Measurements from ENCODE around the genes CNNM1, ABCC2 and HIF1AN.

- PRO-cap, result no peak
- RAMPAGE, long total RNA, 3 experiments, result no peak in any of the 3 experiments
Measured at GRCh38 chr10:97684381-97685504, 2.3 kb downstream of the AVPI1 start.

- PRO-cap, result no peak
- RAMPAGE, long total RNA, 3 experiments, result no peak in any of the 3 experiments
Measured at GRCh38 chr10:97742632-97743869, 6.1 kb downstream of the ZFYVE27 start.

DNA sequence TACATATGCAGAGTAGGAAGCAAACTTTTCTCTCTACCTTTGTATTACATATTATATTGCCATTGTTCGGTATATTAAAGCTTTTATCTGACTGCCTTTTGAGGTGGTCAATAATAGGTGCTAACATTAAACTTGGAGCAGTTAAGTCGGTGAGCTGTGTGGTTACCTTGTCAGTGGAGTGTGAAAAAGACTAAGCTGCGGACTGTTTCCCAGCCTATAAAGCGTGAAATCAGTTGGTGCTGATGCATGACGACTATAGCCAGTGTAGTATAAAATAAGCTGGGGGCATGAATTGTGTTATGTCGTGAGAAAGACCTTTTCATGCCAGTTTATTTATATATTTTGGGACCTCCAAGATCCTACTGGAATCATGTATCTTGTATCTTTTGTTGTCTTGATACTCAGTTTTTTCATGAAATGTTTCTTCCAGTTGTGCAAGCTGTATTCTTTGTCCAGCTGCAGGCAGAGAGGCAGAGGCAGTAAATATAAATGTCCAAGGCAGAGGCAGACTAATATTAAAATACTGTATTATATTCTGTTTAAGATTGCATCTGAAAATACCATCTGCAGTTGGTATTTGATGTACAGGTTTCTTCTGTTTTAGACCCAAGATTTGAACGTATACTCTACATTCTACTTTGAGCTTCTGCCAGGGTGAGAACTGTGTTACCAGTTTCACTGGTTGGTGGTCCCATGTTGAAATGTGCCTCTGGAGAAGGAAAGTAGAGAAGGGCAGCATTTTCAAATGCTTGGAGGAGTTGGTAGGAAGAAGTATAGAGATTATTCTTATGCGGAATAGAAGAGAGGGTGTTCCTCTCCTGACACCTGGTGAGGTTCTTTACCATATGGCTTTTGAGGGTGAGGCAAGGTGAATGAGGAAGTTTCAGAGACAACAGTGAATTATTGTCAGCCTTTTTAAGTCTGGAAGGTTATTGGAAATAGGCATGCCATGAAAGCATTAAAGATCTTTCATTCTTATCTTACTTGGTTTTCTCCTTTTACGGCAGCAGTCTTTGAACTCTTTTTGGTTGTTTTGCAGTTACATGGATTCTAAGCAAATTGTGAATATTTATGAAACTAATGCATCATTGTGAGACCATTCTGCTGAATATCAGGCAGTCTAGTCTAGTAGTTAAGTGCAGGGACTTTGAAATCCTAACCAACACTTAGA is 34.1 kb downstream of the R3HCC1L start:
- PRO-cap, result no peak
- RAMPAGE, long total RNA, 3 experiments, result no peak in any of the 3 experiments

- PRO-cap, result no peak
- RAMPAGE, long total RNA, 3 experiments, result no peak in any of the 3 experiments
Measured at GRCh38 chr10:98274846-98275249, 6.9 kb upstream of the LOXL4 start.

DNA sequence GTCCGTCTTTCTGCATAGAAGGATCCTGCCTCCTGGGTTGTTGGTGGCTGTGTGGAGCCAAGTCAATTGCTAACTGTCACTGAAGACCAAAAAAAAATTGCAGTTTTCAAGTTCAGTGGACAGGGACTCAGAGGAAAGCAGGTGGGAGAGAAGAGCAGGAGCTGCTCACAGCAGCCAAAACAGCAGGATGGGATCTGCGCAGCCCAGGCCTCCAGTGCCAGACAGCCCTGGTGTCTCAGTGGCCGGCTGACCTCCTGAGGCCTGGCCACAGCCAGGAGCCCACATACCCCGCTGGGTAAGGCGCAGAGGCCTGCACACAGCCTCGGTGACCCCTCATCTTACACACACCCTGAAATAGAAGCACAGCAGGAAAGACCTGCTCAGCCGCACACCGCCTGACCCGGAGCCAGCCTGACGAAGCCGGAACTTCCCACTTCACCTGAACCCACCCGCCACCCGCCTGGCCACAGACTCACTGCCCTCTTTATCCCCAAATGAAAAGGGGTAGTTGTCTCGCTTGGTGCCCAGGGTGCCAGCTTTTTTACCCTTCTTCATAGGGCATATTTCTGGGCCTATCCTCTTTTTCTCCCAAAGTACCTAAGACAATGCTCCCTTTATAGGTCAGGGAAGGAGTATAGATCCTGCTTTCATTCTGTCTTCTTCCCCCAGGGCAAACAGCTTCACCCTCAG is 49.3 kb downstream of the PYROXD2 start:
- PRO-cap, result no peak
- RAMPAGE, long total RNA, 3 experiments, result no peak in any of the 3 experiments

DNA sequence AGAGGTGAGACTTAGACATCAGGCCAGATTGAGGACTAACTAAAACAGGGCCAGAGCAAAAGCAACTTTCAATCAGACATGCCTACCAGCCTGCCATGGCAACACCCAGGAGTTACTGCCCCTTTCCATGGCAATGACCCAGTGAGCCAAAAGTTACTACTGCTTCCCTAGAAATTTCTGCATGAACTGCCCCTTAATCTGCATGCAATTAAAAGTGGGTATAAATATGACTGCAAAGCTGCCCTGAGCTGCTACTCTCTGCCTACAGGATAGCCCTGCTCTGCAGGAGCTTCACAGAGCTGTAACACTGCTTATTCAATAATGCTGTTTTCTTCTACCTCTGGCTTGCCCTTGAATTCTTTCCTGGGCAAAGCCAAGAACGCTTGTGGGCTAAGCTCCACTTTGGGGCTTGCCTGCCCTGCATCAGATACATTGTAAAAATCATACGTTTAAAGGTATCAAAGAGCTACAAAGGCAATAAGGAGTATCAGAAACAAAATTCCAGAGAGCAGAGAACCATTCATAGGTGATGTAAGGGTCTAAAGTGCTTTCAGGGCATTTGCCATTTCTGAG is 24.9 kb upstream of the CNNM1 start:
- PRO-cap, result no peak
- RAMPAGE, long total RNA, 3 experiments, result no peak in any of the 3 experiments

GRCh38 chr10:99328908-99330063 is at the start of gene CNNM1:
TSS of gene CNNM1 (plus strand) at chr10:99329356.
- PRO-cap, result no peak
- RAMPAGE, long total RNA, 3 experiments, result no peak in any of the 3 experiments

DNA sequence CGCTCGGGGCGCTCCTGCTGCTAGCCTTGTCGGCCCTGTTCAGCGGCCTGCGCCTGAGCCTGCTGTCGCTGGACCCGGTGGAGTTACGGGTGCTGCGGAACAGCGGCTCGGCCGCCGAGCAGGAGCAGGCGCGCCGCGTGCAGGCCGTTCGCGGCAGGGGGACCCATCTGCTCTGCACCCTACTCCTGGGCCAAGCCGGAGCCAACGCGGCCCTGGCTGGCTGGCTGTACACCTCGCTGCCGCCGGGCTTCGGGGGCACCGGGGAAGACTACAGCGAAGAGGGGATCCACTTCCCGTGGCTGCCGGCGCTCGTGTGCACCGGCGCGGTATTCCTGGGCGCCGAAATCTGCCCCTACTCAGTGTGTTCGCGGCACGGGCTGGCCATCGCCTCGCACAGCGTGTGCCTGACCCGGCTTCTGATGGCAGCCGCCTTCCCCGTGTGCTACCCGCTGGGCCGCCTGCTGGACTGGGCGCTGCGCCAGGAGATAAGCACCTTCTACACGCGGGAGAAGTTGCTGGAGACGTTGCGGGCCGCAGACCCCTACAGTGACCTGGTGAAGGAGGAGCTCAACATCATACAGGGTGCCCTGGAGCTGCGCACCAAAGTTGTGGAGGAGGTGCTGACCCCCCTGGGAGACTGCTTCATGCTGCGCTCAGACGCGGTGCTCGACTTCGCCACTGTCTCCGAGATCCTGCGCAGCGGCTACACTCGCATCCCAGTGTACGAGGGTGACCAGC is 1.1 kb downstream of the CNNM1 start:
- PRO-cap, result no peak
- RAMPAGE, long total RNA, 3 experiments, result no peak in any of the 3 experiments

- PRO-cap, result no peak
- RAMPAGE, long total RNA, 3 experiments, result no peak in any of the 3 experiments
Measured at GRCh38 chr10:99527446-99528435, 5.0 kb upstream of the NKX2-3 start.

DNA sequence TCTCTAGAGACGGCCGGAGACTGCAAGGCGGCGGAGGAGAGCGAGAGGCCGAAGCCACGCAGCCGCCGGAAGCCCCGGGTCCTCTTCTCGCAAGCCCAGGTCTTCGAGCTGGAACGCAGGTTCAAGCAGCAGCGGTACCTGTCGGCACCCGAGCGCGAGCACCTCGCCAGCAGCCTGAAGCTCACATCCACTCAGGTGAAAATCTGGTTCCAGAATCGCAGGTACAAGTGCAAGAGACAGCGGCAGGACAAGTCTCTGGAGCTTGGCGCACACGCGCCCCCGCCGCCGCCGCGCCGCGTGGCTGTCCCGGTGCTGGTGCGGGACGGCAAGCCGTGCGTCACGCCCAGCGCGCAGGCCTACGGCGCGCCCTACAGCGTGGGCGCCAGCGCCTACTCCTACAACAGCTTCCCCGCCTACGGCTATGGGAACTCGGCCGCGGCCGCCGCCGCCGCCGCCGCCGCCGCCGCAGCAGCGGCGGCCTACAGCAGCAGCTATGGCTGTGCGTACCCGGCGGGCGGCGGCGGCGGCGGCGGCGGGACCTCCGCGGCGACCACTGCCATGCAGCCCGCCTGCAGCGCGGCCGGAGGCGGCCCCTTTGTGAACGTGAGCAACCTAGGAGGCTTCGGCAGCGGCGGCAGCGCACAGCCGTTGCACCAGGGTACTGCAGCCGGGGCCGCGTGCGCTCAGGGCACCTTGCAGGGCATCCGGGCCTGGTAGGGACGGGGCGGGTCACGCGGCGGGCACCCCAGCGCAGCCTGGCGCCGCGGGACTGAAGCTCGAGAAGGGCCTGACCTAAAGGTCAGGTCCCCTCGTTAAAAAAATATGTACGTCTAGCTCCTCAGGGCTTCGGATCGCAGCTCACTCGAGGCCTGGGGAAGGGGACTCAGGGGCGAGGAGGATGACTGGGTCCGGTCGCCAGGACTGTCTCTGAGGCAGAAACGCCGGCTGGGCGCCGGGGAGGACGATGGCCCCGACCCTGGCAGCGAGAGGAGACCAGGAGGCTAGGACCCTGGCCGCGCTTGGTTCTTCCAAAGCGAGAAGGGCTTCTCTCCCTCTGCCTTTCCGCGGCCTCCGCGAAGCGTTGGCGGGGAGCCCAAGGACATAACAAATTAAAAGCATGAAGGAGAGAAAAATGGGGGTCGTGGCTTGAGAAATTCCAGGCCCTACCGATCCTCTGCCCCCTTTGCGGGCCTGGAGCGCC is 2.7 kb downstream of the NKX2-3 start:
- PRO-cap, result no peak
- RAMPAGE, long total RNA, 3 experiments, result no peak in any of the 3 experiments

DNA sequence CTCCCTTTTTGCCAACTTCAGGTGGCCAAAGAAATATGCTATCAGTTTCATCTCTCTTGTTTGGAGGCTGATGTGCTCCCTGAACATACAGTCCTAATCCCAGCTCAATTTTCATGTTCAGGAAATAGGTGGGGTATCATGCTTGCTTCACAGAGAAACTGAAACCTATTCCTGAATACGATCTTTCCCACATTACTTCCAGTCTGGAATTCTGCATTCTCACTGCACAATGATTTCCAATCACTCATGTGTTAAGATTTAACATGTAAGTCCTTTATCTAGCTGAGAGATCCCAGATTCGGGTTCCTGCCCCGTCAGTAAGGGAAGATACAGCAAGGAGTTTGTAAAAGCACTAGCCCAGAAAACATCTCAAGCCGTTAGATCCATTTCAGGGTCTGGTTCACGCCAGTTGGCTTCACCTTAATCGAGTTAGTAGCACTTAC is 934 bp downstream of the SLC25A28 start:
- PRO-cap, result unidirectional peak, plus-strand start at position 174 of the sequence
- RAMPAGE, long total RNA, 3 experiments, result no peak in any of the 3 experiments

DNA sequence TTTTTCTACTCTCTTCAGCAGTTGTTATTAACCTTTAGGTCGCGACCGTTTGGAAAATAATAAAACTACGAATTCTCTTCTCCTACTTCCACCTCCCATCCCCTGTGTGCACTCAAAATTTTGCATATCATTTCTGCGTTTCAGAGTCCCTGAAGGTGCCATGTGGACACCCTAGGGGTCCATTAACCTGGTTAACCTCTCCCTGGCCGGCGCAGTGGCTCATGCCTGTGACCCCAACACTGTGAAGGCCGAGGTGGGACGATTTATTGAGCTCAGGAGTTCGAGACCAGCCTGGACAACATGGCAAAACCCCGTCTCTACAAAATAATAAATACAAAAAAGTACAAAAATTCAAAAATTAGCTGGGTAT is 1.6 kb upstream of the SLC25A28 start:
- PRO-cap, result no peak
- RAMPAGE, long total RNA, 3 experiments, result no peak in any of the 3 experiments

DNA sequence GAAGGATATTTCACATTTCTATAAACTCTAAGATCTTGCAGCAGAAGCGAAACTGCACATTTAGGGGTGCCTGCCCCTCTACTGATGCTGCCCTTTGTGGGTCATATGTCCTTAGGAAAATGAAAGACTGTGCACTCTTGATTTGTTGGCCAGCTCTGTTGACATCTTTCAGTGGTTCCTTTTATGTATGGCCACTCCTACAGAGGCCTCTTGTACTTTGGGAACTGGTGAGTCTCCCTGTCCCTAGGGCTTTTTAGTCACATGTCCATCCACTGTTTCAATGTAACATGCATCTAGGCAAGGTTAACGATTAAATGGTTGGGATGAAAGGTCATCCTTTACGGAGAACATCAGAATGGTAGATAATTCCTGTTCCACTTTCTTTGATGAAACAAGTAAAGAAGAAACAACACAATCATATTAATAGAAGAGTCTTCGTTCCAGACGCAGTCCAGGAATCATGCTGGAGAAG is at the start of gene ABCC2:
ABCC2 (plus strand) TSS at position 256 of the 472 bp plus-strand sequence.
- PRO-cap, result no peak
- RAMPAGE, long total RNA, 3 experiments, result no peak in any of the 3 experiments

DNA sequence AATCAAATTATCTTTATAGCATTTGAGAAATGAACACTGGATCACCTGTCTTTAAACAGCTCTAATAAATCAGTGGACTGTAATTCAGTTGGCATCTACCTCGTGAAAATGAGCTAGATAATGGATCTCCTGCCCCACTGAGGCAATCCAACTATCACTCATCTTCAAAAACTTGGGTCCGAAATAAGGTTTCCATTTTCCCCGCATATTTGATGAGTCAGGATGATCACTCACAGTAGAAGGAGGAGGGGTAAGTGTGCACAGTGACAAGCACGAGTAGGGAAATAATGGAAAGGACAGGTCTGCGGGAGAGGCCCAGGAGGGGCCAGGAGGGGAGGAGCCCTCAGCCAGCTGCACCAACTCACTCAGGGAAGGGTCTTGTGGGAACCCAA is 2.6 kb downstream of the ABCC2 start:
- PRO-cap, result no peak
- RAMPAGE, long total RNA, 3 experiments, result no peak in any of the 3 experiments

DNA sequence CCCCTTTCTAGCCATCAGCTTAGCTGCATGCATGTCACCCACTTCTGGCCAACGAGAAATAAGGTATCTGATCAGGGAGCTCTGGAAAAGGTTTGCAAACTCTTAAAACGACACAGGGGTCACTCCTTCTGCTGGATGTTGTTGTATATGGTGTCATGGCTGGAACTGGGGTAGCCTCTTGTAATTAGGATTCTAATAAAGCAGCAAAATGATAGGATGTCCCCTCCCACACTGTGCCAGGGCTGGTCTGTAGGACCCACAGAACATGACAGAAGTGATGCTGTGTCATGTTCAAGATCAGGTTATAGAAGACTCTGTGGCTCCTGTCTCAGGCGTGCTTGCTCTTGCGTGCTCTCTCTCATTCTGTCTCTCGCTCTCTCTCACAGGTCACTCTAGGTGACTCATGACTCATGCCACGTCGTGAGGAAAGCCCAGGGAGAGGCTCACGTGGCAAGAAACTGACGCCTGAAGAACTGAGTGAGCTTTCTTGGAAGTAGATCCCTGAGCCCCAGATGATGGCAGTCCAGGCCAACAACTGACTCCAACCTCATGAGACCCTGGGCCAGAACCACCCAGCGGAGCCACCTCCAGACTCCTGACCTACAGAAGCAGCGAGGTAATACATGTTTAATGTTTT is 103.4 kb downstream of the DNMBP start:
- PRO-cap, result unidirectional peak, minus-strand start at position 365 of the sequence
- RAMPAGE, long total RNA, 3 experiments, result no peak in any of the 3 experiments

DNA sequence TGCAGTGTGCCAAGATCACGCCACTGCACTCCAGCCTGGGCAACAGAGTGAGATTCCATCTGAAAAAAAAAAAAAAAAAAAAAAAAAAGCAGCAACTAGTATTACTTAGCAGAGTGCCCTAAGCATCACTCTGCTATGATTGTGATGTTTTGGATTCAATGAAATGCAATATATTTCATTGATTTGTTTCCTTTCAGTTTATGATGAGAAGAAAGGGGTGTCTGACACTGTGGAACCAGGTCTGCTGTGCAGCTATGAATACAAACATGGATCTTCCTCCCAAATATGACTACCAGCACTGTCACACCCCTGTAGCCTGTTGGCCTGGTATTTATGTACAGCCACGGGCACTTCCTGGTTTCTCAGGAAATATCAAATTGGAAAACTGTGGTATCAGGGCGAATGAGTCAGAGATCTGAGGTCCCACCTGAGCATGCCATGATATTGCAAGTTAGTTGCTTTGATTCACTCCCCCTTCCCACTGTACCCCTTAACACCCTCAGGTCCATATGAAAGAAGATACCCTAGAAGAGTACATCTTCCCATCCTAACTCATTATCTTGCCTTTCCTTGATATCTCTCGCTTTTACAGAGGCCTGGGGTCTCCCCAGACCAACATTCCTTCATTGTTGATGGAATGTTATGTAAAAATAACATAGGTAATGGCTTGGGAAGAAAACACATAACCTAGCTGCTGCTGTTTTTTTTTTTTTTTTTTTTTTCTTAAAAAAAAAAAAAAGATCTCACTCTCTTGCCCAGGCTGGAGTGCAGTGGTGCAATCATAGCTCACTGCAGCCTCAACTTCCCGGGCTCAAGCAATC is 87.7 kb downstream of the DNMBP start:
- PRO-cap, result no peak
- RAMPAGE, long total RNA, 3 experiments, result no peak in any of the 3 experiments

DNA sequence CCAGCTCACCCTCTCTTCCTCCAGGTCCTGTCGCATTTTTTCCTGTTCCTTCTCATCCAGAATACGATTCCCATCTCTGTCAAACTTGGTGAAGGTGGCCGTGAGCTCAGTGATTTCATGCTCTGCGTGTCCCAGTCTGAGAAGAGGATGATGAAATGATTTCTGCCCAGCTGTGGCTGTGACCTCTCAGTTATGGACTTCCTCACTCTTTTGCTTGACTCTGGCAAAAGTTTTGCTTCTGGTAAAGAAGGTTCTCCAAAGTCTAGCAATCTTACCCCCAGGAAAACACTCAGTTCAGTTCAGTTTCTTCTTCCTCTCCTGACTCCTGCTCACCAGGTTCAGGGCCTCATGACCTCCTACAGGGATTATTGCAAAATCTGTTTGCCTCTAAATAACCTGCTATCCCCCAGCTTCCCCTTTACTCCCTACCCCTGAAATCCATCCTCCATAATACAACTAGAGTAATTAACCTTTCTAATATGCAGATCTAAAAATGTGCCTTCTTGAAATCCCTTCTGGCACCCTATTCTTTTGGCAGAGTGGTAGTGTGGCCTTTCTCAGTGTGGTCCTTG is 4.9 kb upstream of the BLOC1S2 start:
- PRO-cap, result no peak
- RAMPAGE, long total RNA, 3 experiments, result no peak in any of the 3 experiments

- PRO-cap, result no peak
- RAMPAGE, long total RNA, 3 experiments, result no peak in any of the 3 experiments
Measured at GRCh38 chr10:100351997-100353144, 5.3 kb downstream of the SCD start.

- PRO-cap, result no peak
- RAMPAGE, long total RNA, 3 experiments, result no peak in any of the 3 experiments
Measured at GRCh38 chr10:100361140-100362176, 14.4 kb downstream of the SCD start.

DNA sequence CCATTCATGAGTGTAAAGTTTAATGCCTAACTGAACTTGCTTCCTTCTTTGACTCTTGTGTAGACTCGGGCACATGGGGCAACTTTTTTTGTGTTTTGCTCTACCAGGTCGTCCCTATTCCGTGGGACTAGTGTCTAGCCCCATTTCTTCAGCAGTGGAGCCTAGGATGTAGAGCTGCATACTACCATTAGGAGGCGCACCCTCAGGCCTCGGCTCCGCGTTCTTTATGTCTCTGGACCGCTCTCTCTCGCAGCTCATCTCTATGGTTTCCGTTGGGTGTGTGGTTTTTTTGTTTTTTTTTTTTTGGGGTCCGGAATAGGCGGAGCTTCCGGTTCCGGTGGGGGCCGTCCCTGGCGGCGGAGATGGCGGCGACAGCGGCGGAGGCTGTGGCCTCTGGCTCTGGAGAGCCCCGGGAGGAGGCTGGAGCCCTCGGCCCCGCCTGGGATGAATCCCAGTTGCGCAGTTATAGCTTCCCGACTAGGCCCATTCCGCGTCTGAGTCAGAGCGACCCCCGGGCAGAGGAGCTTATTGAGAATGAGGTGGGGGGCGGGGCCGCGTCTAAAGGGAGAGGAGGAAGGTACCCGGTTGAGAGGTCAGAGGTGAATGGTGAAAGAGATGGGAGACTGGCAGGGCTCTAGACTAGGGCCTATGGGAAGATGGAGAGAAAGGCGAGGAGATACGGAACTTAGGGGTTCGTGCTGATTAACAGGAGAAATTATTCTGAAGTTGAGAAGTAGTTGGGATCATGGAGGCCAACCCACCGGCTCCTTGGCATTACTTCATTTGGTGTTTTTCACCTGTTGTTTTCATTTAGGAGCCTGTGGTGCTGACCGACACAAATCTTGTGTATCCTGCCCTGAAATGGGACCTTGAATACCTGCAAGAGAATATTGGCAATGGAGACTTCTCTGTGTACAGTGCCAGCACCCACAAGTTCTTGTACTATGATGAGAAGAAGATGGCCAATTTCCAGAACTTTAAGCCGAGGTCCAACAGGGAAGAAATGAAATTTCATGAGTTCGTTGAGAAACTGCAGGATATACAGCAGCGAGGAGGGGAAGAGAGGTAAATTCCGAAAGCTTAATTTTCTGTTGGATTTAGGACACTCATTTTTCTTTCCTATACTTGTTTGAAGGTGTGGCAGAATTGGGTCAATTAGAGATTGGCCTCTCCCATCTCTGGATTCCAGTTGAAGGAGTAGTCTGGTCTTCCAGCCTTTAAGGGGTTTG is at the start of gene HIF1AN:
HIF1AN (plus strand) TSS at position 347 of the 1,229 bp plus-strand sequence.
- PRO-cap, result bidirectional peak, plus-strand start at position 347 of the sequence, minus-strand start at position 262 of the sequence
- RAMPAGE, long total RNA, 3 experiments, result start-site peak on the plus strand in 3 of 3 experiments, centred at positions 345 to 354 of the sequence, 53 to 556 reads per replicate